Skin of body (tissue), 2 donors: ENCODE data around the genes C12orf42, STAB2 and HCFC2.

DNA sequence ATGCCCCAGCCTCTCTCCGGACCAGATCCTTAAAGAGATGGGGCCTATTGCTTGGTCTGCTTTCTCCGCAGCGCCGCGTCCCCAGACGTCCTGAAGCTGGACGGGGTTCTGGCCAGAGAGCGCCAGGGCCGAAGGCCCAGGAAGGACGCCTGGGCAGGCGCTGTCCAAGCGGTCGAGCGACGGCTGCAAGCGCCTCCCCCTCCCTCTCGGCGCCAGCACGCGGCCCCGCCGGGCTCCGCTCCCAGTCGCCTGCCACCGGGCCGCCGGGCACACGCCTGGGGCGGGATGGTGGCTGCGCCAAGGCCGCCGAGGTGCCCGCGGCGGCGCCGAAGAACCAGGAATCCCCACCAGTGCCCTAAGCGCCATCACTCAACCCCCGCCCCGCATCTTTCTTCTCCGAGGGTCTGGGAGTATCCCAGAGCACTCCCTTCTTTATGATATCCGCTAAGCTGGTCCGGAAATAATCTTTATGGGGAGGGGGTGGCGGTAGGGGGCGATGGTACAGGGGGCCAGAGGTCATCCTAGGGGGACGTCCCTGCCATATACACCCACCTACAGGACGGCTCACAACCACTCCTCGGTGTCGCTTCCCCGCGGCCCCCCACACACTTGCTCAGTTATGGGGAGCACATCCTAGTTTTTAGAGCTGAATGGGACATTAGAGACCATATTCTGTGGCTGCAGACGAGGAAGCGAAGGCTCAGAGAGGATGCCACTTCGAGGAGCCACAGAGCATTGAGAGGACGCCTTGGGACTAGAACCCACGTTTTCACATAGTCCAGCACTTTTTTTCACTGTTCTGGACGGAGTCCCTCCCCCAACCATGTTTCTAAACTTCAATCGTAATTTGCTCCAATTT is 999 bp upstream of the ASCL1 start:
- RAMPAGE, long total RNA: no peak

GRCh38 chr12:102961092-102961839 is 3.8 kb downstream of the ASCL1 start:
- RAMPAGE, long total RNA: no peak

- RAMPAGE, long total RNA: no peak
Observed at GRCh38 chr12:103172508-103172793, 215.0 kb downstream of the ASCL1 start.

- RAMPAGE, long total RNA: no peak
Observed at GRCh38 chr12:103175352-103175998, 218.0 kb downstream of the ASCL1 start.

- RAMPAGE, long total RNA: no peak
Observed at GRCh38 chr12:103495072-103496232, at the start of gene C12orf42. Gene C12orf42 (minus strand): TSS chr12:103495968.

- RAMPAGE, long total RNA: no peak
Observed at GRCh38 chr12:103586849-103587443, at the start of gene STAB2. Gene STAB2 (plus strand): TSS chr12:103587273.

DNA sequence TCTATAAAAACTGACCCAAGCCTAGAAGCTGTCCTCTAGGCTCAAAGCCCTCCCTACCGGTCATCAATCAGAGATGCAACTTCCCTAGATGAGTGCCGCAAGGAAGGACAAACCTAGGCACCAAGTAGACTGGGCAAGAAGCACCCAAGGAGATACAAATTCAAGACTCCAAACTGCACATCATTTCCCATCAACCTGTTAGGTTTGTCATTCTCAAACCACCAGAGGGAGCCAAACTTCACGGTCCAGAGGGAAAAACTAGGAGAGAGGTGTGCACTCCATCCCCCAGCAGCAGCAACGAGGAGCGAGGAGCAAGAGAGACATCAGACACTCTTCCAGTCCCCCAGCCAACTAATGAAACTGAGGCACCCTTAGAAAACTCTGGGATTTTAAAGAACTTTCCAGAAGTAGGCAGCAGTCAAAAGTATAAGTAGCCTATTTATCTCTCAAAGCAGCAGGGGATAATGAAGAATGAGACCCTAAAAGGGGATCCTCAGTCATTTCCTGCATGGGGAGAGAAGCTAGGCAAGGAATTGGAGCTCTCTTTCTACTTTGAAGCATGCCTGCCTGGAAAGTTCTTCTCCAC is 37.0 kb upstream of the NT5DC3 start:
- RAMPAGE, long total RNA: no peak

DNA sequence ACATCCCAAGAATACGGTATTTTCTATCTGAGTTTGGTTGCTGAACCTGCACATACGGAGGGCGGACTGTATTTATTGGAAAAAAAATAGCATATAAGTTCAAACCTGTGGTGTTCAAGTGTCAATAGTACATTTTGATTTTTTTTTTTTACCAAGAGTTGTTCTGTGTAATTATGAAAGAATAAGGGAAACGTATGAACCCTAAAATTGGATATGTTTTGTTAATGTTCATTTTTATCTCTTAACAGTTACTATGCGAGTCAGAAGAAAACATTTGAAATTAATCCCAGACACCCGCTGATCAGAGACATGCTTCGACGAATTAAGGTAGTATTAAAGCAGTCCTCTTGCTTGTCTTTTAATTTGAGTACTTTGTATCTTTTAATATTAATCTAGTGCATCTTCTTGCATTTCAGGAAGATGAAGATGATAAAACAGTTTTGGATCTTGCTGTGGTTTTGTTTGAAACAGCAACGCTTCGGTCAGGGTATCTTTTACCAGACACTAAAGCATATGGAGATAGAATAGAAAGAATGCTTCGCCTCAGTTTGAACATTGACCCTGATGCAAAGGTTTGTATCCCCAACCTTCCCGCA is 10.5 kb downstream of the UQCC6 start:
- RAMPAGE, long total RNA: no peak

DNA sequence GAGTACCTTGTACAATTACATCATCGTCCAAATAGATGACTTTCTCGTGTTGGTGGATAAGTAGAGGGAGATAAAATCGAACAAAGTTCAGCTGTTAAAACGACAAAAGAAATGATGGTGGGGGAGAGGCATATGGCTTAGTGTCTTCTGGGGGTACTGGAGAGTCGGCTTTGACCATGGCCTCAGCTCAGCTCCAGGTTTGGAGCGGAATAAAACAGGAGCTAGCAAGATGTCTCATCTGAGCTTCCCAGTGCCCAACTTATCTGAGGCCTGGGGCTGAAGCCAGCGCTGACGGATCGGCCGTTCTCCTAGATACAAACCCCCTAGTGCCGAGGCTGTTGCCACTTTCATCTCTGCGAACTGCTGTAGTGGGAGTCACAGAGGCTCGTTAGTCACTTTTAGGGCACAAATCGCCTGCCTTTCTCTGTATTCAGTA is 31.8 kb downstream of the TDG start:
- RAMPAGE, long total RNA: no peak

DNA sequence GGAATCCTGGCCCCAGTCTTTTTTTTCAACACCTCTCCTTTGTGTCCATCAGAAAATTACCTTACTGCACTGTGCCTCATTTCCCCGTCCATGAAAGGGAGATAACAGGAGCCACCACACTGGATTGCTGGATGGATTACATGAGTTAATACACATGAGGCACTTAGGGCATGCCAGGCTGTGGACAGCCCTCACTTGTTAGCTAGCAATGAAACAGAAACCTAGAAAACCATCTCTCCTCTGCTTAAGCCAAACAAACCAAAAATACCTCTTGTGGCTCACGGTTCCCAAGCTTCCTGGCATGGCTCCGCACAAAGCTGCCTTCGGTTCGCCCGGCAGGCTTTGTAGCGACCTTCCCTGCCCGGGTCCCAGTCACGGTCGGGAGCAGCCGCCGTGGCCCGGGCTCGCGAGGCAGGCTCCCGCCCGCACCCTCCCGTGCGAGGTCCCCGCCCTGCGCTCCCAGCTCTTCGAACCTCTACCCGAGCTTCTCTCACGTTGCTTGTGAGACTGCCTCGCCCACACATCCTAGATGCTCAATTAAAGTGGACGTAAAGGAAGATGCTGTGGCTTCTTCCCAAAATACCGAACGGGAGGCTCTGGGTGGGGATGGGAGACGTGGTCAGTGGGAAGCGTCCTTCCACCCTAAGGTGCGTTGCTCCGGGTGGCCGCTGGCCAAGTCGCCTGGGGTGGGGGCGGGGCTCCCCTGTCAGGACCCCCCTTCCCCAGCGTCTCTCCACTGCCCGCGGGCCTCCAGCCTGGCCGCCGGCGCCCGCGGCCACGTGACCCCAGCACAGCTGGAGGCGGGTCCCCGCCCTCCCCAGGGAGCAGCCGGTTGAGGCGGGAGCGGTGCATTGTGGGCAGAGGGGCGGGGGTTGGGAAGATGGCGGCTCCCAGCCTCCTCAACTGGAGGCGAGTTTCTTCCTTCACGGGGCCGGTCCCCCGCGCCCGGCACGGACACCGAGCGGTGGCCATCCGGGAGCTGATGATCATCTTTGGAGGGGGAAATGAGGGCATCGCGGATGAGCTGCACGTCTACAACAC is at the start of gene HCFC2:
TSS of gene HCFC2 (plus strand) at position 851 of the 1,041 bp plus-strand sequence.
- RAMPAGE, long total RNA: no peak

- RAMPAGE, long total RNA: no peak
Observed at GRCh38 chr12:104219267-104219799, 3.8 kb downstream of the TXNRD1 start.

DNA sequence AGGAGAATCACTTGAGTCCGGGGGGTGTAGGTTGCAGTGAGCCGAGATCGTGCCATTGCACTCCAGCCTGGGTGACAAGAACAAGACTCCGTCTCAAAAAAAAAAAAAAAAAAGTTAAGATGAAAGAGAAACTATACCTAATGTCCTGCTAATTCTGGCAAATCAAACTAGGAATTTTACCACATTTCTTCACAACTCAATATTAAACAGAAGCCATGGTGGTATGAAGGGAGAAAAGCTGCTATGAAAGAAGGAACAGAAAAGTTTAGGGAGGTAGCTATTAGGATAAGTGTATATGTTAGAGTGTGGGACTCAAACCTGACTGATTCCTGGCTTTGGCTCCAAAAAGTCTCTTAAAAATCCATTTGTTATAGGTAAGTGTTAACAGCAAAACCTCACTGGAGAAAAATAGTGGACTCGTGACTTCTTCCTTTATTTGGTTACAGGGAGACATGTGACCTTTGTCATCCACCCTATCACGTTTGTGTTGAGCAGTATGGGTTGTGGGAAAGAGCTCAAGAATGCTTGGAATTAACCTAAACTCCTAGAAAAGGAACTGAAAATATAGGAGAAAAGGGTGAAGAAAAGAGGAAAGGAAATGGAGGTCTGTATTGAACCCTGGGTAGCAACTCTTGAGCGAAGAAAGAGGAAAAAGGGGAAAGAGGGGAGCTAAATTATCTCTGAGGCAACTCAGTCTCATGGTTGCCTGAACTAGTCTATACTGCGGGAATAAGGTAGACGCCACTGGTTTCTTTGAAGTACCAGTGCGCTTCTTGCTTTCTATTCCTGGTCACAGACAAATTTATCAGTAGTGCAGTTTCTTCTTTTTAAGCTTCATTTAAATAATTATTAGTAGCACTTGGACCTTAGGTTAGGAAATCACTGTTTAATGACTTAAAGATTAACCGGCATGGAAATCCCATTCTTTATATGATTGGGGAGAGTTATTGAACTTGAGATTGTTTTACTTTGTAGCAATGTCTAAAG is 3.6 kb upstream of the EID3 start:
- RAMPAGE, long total RNA: no peak

DNA sequence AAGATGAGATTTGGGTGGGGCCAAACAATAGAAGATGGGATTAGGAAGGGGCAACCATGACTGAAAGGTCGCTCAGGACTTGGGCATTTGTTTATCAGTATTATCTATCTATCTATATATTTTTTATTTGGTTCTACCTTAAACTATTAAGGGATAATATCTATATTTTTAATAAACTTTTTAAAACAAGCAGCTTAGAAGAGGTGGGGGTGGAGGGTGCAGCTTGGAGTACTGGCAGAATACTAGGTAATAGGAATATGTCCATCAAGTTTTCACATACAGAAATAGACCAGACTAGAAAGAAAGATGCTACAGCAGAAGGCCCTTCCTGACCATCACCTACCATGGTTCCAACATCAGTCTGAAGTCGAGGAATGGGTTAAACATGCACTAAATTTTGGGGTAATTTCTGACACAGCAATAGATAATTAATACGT is 50.5 kb downstream of the EID3 start:
- RAMPAGE, long total RNA: no peak

GRCh38 chr12:104457925-104458211 is 1.1 kb downstream of the CHST11 start:
- RAMPAGE, long total RNA: no peak

- RAMPAGE, long total RNA: no peak
Observed at GRCh38 chr12:104458212-104458773, 1.5 kb downstream of the CHST11 start.

GRCh38 chr12:104472432-104473021 is 15.8 kb downstream of the CHST11 start:
- RAMPAGE, long total RNA: no peak

GRCh38 chr12:104481097-104481464 is 24.3 kb downstream of the CHST11 start:
- RAMPAGE, long total RNA: no peak

- RAMPAGE, long total RNA: no peak
Observed at GRCh38 chr12:104515169-104515914, 58.6 kb downstream of the CHST11 start.

DNA sequence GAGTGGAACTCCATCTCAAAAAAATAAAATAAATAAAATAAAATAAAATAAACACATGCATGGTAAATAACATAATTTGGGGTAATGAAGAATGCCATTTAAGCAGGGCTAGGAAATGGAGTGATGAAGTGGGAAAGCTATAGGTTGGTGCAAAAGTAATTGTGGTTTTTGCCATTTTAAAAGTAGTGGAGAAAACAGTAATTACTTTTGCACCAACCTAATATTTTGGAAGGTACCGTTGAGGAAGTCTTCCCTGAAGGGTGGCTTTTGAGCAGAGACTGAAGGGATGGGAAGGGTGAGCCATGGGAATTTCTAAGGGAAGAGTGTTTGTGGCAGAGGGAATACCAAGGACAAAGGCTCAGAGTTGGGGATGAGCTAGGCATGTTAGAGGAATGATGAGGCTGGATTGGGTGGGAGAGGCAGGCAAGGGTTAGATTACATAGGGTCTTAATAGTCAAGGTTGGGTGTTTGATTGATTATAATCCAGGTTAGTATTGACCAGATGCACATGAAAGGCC is 103.0 kb downstream of the CHST11 start:
- RAMPAGE, long total RNA: no peak

GRCh38 chr12:104582567-104583375 is 126.0 kb downstream of the CHST11 start:
- RAMPAGE, long total RNA: no peak